Monocyte (primary cell): ENCODE data around the gene KIAA1549.

- PRO-cap, 2 experiments, result no peak in any of the 2 experiments
Measured at GRCh38 chr7:138169389-138169603, 93.0 kb downstream of the AKR1D1 start.

DNA sequence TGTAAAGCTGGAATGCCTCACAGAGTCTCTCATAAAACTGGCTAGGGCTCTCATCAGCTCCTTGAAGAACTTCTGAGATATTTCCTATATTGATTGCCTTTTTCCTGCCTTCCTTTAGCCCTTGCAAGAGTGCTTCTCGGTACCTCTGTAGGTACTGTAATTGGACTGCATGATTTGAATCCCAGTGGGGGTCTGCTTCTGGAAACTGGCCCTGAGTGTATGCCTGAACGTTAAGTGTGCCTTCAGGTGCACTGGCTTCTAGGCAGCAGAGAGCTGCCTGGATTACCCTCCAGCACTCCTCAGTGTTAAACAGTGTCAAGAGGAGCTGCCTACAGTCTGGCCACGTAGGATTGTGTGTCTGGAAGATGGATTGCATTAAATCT lies 103.6 kb downstream of the TRIM24 start:
- PRO-cap, 2 experiments, result no peak in any of the 2 experiments

DNA sequence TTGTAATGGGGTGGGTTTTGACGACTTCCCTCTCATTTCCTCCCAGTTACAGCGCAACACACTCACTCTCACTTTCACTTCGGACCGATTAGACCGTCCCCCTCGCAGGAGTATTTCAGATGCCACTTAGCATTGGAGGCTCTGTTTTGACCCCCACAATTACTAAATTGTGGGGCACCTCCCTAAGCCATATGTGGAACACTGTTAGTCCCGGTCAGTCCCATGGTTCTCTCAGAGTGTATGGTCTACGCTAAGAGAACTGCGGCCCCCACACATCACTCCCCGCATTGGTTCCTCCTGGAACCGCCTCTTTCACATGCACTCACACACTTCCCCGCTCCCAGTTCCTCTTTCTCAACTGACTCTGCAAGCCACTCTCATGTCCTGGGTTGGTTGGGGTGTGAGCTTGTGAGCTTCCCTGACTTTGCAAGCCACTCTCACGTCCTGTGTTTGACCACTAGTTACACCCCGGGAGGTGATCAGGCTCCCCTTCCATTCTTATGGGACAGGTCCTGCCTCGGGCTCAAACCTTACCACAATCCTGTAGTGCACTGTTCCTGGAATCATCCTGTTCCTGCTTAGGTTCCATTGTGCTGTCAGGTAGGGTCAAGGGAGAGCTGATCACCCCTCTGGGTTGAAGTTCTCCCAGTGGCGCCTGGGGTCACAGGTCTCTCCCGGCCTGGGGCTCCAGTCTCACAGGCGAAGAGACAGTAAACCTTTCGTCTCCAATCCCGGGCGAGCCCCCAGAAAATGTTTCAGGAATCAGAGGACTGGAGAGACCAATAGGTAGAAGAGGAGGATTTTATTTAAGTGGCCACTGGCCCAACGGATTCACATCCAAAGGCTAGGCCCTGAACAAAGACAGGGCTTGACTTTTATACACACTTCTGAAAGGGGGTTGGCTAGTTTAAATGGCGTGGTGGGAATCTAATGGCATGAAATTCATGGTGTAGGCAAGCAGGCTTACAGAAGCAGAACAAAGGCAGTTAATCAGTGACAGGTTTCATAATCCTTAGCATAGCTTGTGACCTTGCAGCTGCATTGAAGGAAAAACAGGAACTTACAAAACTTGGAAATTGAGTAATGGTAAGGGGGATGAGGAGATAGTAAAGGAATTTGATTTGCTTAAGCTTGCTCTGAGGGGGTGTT lies 105.2 kb downstream of the TRIM24 start:
- PRO-cap, 2 experiments, result no peak in any of the 2 experiments

DNA sequence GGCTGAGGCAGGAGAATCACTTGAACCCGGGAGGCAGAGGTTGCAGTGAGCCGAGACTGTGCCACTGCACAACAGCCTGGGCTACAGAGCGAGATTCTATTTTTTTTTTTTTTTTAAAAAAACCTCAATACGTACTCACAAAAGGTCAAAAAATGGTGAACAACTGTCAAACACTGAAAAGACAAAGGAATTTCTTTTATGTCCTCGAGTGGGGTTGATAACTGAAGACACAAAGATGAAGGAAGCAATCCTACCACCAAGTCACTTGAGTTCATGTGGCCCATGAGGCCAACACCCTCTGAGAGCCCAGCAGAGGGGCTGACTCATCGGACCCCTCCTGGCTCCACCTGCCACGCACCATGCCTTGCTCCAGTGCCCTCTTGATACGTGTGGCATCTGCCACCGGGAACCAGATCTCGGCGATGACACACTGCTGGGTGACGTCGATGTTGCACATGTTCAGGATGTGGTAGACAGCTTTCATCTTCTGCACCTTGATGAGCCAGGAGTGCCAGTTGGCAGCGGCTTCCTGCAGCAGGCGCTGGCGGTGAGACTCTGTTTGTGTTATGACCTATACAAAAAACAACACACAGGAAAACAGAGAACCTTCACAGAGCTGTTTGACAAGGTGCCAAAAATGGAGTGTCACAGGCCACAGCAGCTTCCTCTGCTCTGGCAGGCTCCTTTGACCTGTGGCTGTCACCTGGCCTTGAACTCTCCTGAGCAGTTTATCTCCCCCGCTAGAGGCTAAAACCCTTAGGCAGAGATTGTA lies 45.3 kb upstream of the TMEM213 start:
- PRO-cap, 2 experiments, result no peak in any of the 2 experiments

- PRO-cap, 2 experiments, result no peak in any of the 2 experiments
Measured at GRCh38 chr7:138786106-138786336, 11.8 kb upstream of the TMEM213 start.

- PRO-cap, 2 experiments, result no peak in any of the 2 experiments
Measured at GRCh38 chr7:138979438-138980435, 1.5 kb downstream of the KIAA1549 start.

- PRO-cap, 2 experiments, result no peak in any of the 2 experiments
Measured at GRCh38 chr7:138980436-138980761, 790 bp downstream of the KIAA1549 start.

DNA sequence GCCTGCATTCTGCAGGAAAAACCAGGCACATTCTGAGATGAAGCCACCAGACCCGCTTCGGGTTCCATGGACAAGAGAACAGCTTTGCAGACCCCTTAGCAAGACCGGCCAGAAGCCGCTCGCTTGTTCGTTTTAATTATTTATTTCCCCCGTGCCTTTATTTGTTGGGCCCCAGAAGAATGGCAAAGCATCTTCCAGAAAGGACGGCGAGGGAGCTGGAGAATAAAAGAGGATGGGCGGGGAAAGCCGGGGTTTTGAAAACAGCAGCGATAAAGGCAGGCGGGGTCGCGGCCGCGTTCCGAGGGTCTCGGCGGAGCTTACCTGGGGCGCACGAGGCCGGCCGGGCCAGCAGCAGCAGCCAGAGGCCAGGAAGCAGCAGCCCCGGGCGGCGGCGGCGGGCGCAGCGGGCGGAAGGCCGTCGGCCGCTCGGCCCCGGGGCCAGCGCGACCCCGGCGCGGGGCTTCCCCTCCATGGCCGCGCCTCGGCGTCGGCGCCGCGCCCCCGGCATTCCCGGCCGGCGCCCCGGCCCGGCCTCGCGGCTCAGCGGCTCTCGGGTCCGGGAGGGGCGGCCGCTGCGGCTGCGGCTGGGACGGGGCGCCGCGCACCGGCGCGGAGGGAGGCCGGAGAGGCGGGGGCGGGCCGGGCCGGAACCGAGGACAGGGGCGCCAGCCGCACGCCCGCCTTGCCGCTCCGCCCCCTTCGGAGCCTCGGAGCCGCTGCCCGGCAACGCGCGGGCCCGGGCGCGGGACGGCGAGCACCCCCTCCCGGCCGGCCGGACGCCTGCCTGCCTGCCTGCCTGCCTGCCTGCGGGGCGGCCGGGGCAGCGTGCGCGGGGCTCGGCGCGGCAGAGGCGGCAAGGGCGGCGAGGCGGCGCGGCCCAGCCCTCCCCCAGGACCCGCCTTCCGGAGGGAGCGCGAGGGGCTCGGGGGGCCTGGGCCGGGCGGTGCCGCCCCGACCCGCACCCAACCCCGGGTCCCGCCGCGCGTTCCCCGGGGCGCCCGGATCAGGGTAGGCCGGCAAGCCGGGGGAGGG lies at the start of gene KIAA1549:
Gene KIAA1549, minus strand, starts transcription at position 628 of the 1,032 bp plus-strand sequence.
- PRO-cap, 2 experiments, result no peak in any of the 2 experiments

DNA sequence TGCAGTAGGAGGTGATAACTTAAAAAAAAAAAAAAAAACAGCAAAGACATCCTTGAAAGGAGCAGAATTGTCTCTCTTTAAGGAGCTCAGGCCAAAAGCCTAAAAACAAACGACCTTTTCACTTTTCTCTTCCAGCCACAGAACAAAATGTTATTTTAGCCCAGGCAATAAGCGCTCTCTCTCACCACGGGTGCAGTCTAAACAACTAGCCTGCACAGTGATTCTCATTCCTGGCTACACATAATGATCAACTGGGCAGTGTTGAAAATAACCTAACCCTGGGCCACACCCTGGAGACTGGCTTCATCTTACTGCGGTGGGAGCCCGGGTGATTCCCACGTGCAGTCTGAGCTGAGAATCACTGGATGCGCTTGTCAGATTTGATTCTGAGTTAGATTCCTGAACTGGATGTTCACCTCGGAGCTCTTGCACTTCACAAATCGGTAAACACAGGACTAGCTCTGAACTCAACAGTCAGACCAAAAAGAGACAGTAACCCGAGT lies 15.0 kb downstream of the ZC3HAV1 start:
- PRO-cap, 2 experiments, result no peak in any of the 2 experiments

DNA sequence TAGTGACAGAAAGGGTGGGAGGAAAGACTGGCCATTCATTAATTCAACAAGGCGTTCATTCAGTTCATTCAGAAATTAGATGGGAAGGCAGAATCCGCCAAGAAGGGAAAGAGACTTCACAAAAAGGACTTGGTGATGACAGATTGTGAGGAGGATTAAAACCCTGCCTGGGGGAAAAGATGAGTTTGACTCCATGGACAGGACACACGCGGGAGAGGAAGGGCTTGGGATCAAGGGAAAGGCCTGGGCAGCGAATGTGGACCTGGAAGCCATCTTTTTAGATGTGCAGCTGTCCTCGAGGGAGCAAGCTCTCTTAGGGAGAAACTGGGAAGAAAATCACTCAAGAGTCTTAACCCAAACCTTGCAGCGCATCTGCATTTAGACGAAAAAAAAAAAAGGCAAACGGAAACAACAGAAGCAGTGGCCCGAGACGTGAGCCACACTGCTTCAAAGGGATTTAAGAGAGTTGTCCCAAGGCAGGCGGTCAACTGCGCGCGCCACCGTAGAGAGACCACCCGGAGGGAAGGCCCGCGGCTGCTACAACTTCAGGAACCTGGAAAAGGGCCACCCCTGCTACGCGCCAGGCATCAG lies 1.5 kb downstream of the ZC3HAV1 start:
- PRO-cap, 2 experiments, result no peak in any of the 2 experiments

DNA sequence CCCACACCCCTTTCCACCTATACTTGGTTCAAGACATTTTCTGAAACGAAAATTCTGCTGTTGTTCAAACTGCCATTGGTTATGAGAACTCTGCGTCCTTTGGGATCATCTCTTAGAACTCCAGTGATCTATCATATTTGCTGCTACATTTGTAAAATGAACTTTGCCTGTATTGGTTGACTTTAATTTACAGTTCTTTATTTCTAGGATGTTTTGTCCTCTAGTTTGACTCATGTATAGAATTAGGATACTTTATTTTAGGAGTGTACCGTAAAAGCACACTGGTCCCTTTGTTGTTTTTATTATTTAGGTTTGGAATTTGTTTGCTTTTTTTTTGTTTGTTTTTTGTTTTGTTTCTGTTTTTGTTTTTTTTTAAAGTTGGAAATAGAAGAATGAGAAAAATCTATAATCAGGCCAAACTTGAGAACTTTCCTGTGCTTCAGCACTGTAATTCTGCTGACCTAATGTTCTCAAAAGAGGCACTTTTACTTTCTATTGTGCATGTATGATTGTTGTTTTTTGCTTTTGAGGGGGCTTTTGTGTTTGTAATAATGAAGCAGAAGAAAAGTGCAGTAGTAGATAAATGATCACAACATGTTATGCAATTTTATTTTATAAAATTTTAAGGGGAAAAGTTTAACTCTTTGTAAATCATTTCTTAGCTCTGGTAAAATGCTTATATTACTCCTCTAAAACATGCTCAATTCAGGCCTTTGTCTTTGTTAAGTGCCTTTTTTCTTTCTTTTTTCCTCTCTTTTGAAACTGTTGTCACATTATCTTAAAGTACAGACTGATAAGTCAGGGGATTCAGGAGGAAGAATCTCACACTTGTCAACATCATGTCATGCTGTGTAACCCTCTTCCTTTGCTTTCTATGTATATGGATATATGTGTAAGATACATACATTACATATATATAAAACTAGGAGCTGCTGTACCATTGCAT lies 39.5 kb upstream of the FMC1 start:
- PRO-cap, 2 experiments, result no peak in any of the 2 experiments

GRCh38 chr7:139403440-139403920 lies 43.8 kb downstream of the LUC7L2 start:
- PRO-cap, 2 experiments, result no peak in any of the 2 experiments

- PRO-cap, 2 experiments, result no peak in any of the 2 experiments
Measured at GRCh38 chr7:139630716-139631496, 107.4 kb downstream of the CLEC2L start.

DNA sequence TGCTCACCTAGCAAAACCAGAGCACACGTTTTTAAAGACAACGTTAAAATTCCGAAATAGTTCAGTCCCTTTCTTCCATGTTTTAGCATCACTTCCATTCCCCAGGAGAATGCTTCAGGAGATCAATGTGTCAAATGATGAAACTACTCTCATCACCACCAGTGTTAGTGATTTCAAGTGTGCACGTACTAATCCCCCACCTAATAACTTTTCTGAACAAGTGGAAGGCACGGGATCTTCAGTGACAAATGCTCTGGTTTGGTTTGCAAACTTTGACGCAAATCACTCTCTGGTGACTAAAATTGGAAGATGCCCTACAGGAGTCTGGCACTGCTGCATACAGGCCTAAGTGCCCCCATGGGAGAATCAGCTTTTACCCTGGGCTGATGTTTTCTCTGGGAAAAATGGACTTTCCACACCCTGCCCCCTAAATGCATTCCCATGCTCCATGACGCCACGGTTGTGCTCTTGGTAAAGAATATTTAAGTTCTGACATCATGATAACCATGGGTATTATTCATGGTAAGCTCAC lies 43.6 kb downstream of the HIPK2 start:
- PRO-cap, 2 experiments, result no peak in any of the 2 experiments

DNA sequence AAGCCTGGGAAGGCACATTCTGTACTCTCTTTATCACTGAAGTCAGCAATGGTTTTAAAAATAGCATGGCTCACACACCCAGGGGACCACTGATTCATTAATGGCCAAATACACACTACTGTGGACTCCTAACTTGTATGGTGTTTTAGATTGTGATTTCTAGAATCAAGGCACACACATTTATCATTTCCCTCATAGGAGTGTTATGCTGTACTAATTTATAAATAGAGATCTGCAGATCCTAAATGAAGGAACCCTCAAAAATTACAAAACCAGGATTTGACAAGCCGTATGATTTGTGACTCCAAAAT lies 43.2 kb downstream of the HIPK2 start:
- PRO-cap, 2 experiments, result no peak in any of the 2 experiments

- PRO-cap, 2 experiments, result peak in 2 of 2 experiments; most common minus-strand start chr7:139756726 (in 1)
Measured at GRCh38 chr7:139756669-139757091, 21.1 kb downstream of the HIPK2 start.

GRCh38 chr7:139855405-139855897 lies 26.4 kb downstream of the TBXAS1 start:
- PRO-cap, 2 experiments, result peak in 1 of 2 experiments; most common plus-strand start chr7:139855788 (in 1); most common minus-strand start chr7:139855592 (in 1)

DNA sequence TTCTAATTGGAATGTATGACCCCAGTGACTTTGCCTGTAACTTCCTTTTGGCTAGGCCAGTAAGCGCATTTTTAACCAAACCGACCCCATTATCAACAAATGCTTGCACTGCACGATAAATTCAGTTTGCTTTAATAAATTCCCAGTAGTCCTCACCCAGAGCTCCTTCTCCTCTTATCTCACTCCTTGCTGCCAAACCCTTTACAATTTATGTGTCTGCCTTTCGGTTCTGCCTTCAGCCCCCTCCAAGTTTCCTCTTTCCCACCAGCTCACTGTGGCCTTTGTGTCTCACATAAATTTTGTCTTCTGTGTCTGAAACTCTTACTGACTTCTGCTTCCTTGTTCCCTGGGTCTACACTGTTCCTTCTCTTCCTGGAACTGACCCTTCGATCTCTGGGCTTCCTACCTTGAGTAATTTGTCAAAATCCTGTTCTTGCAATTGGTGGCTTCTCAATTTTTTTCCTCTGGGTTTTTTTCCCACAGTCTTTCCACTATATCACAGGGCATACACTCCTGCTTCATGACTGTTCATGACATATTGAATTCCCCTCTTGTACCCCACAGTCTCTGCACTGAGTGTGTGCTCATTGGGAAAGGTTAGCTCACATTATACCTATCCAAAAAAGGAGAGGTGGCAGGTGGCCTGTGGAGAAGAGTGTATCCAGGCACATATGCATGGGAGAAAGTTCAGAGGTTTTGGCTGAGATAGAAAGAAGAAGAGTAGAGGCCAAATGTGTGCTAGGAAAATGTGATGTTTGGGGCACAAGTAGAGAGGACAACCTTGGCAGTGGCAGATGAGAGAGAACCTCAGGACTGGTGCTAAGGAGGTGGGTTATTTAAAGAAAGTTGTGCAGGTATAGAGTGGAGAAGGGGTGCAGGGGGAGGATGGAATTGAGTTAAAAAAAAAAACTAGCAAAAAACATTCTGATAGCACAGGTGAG lies 59.2 kb downstream of the TBXAS1 start:
- PRO-cap, 2 experiments, result no peak in any of the 2 experiments

DNA sequence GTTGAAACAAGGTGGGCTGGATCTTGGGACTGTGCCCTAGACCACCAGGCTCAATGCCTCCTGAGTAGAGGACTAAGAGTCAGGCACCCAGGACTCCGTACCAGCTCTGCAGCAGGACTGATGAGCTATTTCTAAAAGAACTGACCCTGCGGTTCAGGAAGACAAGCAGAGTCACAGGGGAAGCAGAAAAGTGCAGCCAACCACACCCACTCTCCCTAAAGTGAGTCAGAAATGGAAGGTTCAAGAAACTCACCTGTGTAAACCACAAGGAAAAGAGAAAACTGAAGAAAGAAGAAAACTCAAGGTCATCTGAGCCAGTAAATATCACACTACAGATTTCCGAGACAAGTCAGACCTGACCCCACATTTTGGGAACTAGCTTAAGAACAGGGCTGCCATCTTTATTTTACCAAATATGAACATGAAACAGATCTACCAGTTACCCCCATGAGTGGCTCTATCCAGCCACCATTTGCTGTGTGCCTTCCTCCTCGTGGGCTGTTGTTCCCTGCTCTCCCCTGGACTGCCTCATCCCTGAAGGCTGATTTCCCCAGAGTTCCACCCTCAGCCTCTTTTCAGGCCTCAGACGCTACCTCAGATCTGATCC lies 2.4 kb downstream of the PARP12 start:
- PRO-cap, 2 experiments, result peak in 1 of 2 experiments; most common plus-strand start position 168 of the sequence (in 1); most common minus-strand start position 101 of the sequence (in 1)

DNA sequence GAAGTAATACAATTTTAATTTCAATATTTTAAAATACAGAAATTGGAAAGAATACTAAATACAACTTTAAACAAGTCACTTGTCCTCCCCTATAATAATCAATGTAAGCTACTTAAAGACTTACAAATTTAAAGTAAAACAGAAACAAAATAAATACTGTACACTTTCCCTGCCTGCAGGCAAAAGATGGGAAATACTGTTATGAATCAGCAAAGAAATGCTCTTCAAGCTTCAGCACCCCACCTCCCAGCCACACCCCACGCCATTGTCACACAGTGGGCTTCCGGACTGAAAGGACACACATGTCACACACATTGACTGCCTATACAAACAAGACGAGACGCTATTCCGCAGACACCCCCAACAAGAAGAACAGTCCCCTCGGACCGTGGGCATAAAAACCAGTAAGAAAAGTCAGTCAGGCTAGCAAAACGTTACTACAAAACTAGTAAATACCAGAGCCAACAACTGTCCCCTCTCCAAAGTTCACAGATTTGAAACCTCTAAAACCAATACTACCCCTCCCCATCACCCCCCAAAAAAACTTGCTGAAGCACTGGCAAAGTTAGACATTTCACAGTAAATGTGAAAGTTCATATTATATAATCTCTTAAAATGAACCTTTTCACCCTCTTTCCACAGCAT lies 22.2 kb upstream of the PARP12 start:
- PRO-cap, 2 experiments, result no peak in any of the 2 experiments